Cardiac fibroblast (primary cell): ENCODE data around the gene SULF2.

- RRBS: no CpG with 5 or more reads among the region's 23 CpGs
Measured at GRCh38 chr20:47383808-47384632, 27.5 kb upstream of the ZMYND8 start.

DNA sequence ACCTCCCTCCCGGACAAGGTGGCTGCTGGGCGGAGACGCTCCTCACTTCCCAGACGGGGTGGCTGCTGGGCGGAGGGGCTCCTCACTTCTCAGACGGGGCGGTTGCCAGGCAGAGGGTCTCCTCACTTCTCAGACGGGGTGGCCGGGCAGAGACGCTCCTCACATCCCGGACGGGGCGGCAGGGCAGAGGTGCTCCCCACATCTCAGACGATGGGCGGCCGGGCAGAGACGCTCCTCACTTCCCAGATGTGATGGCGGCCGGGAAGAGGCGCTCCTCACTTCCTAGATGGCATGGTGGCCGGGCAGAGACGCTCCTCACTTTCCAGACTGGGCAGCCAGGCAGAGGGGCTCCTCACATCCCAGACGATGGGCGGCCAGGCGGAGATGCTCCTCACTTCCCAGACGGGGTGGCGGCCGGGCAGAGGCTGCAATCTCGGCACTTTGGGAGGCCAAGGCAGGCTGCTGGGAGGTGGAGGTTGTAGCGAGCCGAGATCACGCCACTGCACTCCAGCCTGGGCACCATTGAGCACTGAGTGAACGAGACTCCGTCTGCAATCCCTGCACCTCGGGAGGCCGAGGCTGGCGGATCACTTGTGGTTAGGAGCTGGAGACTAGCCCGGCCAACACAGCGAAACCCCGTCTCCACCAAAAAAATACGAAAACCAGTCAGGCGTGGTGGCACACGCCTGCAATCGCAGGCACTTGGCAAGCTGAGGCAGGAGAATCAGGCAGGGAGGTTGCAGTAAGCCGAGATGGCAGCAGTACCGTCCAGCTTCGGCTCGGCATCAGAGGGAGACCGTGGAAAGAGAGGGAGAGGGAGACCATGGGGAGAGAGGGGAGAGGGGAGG is 24.5 kb downstream of the NCOA3 start:
- RRBS: no CpG with 5 or more reads among the region's 49 CpGs

DNA sequence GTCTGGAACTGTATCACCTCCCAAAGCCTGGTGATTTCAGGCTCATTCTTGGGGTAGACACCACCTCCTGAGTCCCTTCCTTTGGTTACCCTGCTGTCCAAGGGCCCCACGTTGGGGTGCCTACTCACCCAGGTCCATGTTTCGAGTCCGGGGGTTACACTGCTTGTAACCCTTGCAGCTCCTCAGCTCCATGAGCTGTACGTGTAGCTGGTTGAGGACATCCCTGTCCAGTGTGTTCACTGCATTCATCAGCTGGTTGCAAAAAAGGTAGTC is 123.7 kb downstream of the SULF2 start:
- RRBS: no CpG with 5 or more reads among the region's 4 CpGs

- RRBS: no CpG with 5 or more reads among the region's 6 CpGs
Measured at GRCh38 chr20:47714443-47715057, 70.7 kb downstream of the SULF2 start.

- RRBS: under 1% methylated on average over 69 of the region's 125 CpGs
Measured at GRCh38 chr20:47784955-47785837, at the start of gene SULF2. SULF2 (minus strand) TSS chr20:47785481.

- RRBS: no CpG with 5 or more reads among the region's 15 CpGs
Measured at GRCh38 chr20:47791756-47792731, 6.8 kb upstream of the SULF2 start.

DNA sequence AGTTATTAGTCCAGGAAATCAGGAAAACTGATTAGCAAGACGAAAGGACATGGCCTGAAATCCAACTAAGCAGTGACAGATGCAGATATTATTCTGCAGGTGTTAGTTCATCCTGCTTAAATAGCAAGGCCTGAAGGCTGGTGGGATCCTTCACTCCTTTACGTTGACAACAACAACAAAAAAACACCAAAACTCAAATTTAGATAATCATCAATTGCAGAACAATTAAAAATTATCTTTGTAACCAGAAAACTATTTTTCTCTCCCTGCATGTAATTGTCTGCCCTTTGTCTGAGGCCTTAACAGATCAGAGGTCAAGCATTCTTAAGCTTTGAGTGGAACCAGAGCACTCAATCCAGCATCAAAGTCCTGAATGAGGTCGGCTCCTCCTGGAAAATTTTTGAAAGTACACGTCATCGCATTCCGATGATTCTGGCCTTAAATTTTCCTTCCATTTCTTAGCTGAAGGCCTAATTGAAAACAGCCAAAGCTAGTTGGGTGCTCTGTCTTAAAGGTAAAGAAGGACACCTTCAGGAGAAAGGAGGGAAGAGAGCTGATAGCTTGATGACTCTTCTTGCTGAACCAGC is 510.1 kb upstream of the SULF2 start:
- RRBS: no CpG with 5 or more reads among the region's 6 CpGs

DNA sequence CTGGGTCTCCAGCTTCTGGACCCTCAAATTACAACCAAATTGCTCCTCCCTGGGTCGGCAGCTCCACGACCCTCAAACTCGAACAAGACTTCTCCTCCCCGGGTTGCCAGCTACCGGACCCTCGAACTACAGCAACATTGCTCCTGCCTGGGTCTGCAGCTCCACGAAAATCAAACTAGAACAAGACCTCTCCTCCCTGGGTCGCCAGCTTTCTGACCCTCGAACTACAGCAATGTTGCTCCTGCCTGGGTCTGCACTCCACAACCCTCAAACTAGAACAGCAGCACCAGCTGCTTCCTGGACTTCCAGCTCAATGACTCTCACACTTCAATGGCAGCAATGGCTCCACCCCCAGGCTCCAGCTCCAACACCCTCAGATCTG is 311.6 kb downstream of the PREX1 start:
- RRBS: no CpG with 5 or more reads among the region's 9 CpGs

GRCh38 chr20:48635019-48635782 is 192.6 kb downstream of the PREX1 start:
- RRBS: no CpG with 5 or more reads among the region's 9 CpGs

DNA sequence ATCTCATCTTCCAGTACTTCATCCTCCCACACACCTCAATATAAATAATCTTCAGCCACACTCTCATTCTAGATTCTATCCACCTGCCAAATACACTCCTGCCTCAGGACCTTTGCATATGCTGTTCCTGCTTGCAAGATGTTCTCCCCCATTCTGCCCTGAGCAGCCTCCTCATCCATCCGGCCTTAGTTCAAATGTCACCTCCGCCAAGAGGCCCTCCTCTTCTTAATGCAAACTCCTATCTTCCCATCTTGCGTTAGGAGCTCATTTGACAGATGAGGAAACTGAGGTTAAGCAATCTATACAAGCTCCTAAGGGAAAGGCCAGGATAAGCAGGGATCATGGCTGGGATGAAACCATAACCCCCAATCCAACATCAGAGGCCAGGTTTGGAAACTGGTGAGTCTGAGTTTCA is 77.3 kb downstream of the PREX1 start:
- RRBS: no CpG with 5 or more reads among the region's 3 CpGs

DNA sequence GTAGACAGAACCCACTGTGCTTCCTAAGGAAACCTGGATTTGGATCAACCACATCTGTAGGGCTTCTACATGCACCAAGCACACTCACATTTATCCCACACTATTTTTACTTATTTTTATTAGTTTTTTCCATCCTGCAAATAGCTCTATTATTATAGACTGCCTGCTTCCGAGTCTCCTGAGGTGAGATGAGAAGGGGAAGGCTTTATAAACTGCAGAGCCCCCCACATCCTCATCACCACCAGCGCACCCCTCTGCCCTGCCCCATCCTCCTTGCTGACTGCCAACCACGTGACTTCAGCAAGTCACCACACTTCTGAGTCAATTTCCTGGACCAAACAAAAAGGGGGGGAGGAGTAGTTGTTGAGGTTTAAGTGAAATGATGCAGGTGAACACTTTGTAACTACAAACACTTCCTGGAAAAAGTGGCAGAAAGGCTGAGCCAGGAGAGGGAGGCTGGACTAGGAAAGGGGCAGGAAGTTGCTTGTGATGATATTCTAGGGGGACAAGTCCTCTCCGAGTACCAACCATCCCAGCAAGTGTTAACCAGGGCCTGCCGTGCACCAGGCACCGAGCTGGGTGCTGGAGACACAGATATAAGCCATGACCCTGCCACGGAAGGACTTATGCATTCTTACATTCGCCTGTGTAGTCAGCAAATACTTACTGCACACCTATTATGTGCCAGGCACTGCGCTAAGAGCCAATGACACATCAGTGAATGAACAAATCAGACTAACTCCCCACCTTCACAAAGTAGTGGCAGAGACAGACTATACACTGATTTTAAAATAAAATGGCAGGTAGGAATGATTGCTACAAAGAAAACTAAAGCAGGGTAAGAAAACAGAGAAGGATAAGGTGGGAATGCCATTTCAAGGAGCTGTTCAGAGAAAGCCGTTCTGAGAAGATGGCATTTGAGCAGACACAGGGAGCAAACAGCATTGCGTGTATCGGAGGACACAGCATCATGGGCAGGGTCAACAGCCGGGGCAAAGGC is 67.3 kb downstream of the PREX1 start:
- RRBS: no CpG with 5 or more reads among the region's 13 CpGs

- RRBS: no CpG with 5 or more reads among the region's 3 CpGs
Measured at GRCh38 chr20:48770606-48771001, 57.2 kb downstream of the PREX1 start.

DNA sequence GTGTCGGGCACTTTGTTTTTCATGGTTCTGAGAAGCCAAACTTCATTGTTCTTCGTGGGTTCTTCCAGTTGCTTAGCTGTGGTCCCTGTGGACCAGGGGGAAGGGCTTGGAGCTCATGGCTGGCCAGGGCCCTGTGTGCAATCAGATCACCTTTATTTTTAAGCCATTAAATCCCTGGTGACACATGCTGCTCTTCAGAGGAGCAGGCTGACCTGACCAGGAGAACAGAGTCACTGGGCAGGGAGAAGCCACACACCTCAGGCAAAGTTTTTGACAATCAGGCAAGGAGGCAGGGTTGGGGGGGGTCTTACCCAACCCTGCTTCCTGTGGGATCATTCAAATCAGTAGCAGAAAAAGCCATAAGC is 36.9 kb upstream of the PREX1 start:
- RRBS: no CpG with 5 or more reads among the region's 2 CpGs

GRCh38 chr20:48921855-48922862 is 648 bp downstream of the ARFGEF2 start:
- RRBS: 2% methylated on average over 12 of the region's 40 CpGs

DNA sequence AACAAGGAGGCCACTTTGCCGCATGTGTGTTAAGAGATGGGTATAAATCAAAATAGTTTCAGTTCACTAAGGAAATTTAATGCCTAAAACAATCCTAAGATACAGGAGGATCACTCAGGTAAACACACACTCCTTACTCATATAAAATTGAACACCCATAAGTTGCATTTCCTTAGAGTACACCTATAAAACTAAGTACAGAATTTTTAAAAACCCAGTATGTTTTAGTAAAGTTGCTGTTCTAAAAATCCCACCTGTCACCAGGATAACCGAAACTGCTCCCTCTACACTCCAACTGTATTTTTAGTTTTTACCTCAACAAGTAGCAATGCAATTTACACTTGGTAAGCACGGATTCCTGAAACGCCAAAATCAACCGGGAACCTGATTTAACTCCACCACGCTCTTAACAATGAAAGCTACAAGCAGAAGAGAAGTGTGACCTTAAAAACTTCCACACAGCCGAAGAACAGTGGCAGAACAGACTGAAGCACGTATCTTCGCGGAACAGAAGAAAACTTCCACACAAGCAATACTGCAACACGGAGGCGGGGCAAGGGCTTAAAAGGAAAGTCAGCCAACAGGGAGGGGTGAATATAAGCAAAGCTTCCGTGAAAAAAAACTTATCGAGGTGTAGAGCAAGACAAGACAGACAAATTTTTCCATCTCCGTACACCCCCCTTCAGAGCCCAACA is 1.6 kb downstream of the STAU1 start:
- RRBS: no CpG with 5 or more reads among the region's 15 CpGs

DNA sequence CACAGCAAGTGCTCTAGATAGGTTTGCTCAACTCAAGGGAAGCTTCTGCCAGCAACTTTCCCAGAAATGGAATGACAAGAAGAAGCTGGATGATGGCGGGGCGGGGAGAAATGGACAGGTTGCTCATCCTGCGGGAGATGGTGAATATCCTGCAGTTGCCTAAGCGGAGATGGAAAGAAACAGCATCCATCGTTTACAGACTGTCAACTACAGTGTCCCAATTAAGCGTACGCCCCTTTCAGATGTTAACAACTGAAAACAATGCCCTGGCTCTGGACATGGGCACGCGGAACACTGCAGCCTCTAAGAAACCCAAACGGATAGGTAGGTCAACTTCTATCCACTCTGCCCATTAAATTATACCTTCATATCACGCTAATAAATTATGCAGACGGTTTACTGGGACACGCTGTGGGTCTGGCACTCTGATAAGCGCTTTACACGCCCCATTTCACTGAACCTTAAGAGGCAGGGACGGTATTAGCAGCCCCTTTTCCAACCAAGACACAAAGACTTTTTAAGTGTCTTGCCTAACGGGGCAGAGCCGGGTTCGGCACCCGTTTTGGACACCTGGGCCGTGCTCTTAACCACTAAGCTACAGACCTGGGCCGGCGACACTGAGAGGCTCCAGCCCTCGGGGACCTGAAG is 890 bp downstream of the STAU1 start:
- RRBS: 2% methylated on average over 7 of the region's 24 CpGs

- RRBS: no CpG with 5 or more reads among the region's 8 CpGs
Measured at GRCh38 chr20:49217086-49217463, 2.1 kb upstream of the DDX27 start.

- RRBS: no CpG with 5 or more reads among the region's 13 CpGs
Measured at GRCh38 chr20:49279415-49279940, 1.6 kb upstream of the ZNFX1 start.

DNA sequence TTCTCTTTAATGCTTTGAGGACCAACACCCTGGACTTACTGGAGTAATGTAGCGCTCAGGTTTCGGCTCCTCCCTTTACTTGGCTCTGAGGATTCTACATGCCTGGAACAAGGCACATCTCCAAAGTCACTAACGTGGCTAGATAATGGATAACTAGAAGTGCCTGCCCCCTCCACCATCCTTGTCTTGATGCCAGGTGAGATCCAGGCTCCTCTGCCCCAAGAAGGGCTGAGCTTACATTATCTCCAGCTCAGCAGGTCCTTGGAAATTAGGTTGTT is 75.5 kb upstream of the ZNFX1 start:
- RRBS: no CpG with 5 or more reads among the region's 3 CpGs

DNA sequence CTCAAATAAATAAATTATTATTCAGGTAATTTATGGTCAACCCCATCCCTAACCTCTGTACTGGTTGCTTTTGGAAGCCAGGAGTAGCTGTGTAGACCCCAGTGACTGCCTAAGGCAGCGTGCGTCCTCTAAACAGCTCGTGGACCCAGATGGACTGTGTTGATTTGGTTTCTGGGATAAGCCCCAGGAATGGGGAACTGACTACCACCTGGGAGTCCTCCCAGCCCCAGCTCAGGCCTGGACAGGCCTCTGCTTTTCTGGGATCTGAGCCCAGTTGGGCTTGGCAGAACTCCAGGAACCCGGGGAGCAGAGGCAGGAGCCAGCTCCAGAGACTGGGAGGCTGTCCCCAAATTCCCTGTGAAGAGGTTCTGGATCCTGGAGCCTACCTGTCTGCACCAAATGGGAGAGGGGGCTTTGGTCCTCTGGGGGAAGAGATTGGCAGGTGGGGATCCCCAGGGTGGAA is 100.9 kb downstream of the KCNB1 start:
- RRBS: no CpG with 5 or more reads among the region's 4 CpGs